Sternocleidomastoid (tissue), 1 donor: ENCODE measurements around the genes TPST1 and TBL2.

GRCh38 chr7:66184423-66184909, 20.7 kb upstream of the TPST1 start:
- PRO-cap = no peak

- PRO-cap = bidirectional peak, plus-strand start at chr7:66205334, minus-strand start at chr7:66205075
These were observed at the start of gene TPST1 for GRCh38 chr7:66204812-66206218. TSS of gene TPST1 (plus strand) at chr7:66205334.

DNA sequence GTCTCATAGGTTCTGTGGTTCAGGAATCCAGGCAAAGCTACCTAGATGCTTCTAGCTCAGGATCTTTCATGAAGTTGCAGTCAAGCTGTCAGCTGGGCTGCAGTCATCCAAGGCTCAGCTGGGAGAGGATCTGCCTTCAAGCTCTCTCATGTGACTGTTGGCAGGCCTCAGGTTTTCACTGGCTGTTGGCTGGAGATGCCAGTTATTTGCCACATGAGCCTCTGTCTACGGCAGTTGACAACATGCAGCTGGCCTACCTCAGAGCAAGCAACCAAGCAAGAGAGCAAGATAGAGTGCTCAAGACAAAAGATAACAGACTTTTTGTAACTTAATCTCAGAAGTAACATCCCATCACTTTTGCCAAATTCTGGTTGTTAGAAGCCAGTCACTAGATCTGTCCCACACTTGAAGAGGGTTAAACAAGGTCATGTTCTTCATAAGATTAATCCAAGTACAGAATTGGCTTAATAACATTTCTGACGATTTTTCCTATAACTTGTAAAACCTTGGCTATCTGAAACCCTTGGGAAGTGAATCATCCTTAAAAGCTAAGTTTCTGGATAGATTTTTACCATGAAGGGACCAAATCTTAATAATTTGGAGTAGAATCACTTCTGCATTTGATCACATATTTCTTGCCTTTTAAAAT, 125.9 kb downstream of the TPST1 start:
- PRO-cap = no peak

GRCh38 chr7:66681542-66682326, 53.1 kb downstream of the KCTD7 start:
- PRO-cap = bidirectional peak, plus-strand start at chr7:66682166, minus-strand start at chr7:66682019

DNA sequence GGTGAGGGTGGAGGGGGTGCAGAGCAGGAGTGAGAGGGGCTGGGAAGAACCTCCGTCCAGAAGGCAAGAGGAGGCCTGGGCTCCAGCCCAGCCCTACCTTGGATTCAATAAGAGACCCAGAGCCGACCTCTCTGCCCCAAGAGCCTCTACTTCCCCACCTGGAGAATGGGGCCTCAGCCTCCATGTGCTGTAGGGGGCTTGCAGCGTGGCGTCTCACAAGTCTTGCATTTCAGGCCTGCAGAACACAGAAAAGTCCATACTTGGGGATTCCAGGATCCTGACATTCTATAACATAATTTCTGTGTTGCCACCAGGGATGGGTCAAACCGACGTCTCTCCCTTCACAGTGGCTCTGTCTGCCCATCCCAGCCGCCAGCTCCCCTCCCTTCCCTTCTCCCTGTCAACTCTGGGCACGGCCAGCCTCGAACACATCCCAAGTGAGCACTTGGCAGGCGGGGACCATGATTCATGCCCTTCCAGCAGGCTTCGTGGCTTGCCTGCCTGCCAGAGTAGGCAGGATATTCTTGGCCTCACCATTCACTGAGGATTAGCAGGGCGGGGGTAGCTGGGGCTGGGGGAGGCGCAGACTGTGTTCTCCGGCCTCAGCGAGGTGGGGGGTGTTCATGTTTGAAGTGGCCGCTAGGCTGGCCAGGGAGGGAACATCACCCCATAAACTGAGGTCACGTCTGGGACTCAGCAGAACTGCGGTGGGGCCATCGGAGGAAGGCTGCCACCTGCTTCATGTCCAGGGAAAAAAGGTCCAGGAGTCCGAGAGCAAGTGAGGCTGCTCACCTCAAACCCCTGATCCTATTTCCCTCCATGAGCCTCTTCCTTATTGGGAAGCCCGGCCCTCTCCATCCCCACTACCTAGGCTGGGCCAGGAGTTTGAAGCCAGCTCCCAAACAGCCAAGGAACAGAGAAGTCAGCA, 43.2 kb upstream of the RABGEF1 start:
- PRO-cap = no peak

- PRO-cap = no peak
These were observed 1036.2 kb upstream of the AUTS2 start for GRCh38 chr7:68562045-68562511.

DNA sequence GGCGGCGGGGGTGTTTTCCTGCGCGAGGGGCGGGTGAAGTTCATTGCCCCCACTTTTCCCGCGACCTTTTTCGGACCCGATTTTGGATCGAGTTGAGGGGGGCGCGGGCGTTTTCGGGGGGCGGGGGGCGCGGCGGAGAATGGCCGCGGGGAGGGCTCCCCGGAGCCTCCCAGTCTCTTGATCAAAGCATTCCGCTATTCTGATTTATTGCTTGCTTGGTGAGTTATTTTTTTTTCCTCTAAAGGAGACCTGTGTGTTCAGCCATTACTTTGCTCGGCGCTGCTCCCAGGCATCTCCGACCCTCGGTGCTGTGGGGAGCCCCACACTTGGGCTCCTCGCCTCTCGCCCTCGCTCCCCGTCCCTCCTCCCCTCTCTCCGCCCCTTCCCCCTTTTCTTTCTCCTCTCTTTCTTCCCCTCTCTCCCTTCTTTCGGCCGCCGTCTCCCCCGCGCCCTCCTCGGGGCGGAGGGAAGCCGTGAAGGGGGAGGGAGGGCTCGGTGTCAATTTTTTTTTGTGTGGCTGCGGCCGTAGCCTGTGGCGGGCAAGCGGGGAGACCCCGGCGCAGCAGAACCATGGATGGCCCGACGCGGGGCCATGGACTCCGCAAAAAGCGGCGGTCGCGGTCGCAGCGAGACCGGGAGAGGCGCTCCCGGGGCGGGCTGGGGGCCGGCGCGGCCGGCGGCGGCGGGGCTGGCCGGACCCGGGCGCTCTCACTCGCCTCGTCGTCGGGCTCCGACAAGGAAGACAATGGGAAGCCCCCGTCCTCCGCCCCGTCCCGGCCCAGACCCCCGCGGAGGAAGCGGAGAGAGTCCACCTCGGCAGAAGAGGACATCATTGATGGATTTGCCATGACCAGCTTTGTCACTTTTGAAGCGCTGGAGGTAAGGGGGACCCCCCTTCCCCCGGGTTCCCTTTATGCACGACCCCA, 1.1 kb downstream of the AUTS2 start:
- PRO-cap = no peak

DNA sequence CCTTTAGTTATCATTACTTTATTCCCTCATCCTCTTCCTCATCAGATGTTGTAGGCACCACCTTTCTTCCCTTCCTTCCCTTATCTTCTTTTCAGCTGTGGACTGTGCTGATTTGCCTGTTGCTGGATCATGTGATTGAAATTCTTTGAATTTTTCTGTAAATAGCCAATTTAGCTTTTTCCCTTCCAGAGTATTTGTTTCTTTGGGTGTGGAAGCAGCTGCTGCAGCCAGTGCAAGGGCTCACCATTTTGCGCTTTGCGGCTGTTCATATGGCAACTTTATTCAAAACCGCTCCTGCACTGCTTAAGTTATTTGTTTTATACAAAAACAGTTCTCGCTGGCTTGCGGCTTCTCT, 151.1 kb downstream of the AUTS2 start:
- PRO-cap = no peak

GRCh38 chr7:70208380-70209251, 610.3 kb downstream of the AUTS2 start:
- PRO-cap = no peak

DNA sequence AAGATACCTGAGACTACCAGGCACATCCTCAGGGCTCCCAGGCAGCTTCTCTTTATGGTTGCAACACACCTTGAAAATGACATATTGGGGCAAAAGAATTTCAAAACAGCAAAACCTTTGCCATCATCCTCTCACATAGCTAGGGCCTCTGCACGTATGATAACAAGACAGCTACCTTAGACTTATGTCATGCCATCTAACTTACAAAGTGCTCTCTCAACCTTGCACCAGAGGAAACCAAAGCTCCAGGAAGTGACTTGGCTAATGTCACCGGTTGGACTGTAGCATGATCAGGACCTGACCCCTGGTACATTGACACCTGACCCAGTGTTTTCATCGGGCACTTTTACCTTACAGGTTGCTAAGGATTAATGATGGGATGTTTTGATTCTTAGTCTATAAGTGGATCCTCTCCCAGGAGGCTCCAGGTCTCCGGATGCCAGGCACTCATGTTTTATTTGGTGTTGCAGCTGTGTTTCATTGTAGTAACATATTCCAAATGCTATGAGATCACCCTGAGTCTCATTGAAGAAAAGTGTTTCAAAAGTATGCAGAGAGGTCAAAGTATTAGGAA, 529.8 kb upstream of the GALNT17 start:
- PRO-cap = no peak

GRCh38 chr7:71456933-71457541, 325.1 kb downstream of the GALNT17 start:
- PRO-cap = no peak

GRCh38 chr7:72337515-72338114, 74.5 kb downstream of the CALN1 start:
- PRO-cap = no peak

- PRO-cap = no peak
These were observed 145.3 kb downstream of the TYW1B start for GRCh38 chr7:72682553-72683218.

- PRO-cap = no peak
These were observed 14.3 kb upstream of the POM121 start for GRCh38 chr7:72910457-72911157.

DNA sequence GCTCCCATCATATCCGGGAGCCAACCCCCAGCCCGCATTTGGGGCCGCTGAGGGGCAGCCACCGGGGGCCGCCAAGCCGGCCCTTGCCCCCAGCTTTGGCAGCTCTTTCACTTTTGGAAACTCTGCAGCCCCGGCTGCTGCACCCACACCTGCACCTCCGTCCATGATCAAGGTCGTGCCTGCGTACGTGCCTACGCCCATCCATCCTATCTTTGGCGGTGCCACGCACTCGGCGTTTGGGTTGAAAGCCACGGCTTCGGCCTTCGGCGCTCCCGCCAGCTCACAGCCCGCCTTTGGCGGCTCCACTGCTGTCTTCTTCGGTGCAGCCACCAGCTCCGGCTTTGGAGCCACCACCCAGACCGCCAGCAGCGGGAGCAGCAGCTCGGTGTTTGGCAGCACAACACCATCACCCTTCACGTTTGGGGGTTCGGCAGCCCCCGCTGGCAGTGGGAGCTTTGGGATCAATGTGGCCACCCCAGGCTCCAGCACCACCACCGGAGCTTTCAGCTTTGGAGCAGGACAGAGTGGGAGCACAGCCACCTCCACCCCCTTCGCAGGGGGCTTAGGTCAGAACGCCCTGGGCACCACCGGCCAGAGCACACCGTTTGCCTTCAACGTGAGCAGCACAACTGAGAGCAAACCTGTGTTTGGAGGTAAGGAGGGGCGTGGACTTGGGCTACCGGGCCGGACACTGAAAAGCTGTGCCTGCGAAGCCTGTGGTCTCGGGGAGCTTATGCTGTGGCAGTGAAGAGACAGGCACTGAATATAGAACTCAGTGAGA, 18.2 kb downstream of the POM121 start:
- PRO-cap = no peak

DNA sequence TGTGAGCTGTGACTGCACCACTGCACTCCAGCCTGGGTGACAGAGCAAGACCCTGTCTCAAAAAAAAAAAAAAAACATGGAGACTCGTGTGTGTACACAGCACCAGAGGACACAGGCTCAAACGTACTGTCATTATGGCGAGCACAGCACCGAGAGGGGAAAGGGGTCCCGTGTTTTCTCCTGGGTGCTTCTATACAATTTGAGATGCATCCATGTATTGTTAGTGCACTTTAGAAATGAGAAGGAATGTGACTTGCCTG, 35.0 kb downstream of the FKBP6 start:
- PRO-cap = no peak

- PRO-cap = no peak
These were observed 1.4 kb downstream of the BCL7B start for GRCh38 chr7:73556150-73556505.

GRCh38 chr7:73567413-73568423, 10.2 kb upstream of the BCL7B start:
- PRO-cap = no peak

GRCh38 chr7:73573925-73574676, 4.3 kb downstream of the TBL2 start:
- PRO-cap = no peak

- PRO-cap = bidirectional peak, plus-strand start at chr7:73579018, minus-strand start at chr7:73578576; unidirectional peak, plus-strand start at chr7:73579208
These were observed at the start of gene TBL2 for GRCh38 chr7:73578284-73579399. TSS of gene TBL2 (minus strand) at chr7:73578579.